ENCODE measurements around a stretch of chr10.

GRCh38 chr10:62451012-62451682 lies 77.0 kb downstream of the ZNF365 start:
- PRO-cap, result no peak

GRCh38 chr10:62455085-62455481 lies 80.9 kb downstream of the ZNF365 start:
- PRO-cap, result no peak

DNA sequence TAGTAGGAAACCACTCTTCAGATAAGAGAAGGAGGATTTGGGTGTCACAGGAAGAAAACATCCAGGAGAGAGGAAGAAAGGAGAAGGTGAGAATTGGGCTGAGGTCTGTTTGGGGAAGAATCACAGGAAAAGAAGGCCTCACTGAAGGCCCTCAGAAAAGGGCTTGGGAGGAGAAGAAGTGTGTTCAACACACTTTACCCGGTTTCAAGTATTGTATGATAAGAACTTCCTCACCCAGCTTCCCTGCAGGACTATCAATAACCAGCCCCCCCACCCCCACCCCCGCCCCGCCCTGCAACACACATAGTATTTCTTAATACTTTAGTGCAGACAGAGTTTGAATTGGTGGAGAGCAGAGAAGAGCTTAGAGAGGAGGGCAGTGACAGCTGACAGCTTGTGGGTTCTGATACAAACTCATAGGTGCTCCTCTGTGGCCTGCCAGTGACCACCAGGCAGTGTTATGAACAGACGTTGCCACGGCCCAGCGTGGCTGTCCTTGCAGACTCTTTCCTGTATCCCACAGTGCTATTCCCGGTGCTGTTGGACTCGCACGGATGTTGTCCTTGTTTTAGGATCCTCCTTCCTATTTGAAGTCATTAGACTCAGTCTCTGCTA lies 187.0 kb upstream of the ADO start:
- PRO-cap, result no peak

GRCh38 chr10:62620641-62620967 lies 183.9 kb upstream of the ADO start:
- PRO-cap, result no peak

GRCh38 chr10:62760156-62760828 lies 44.2 kb upstream of the ADO start:
- PRO-cap, result no peak

DNA sequence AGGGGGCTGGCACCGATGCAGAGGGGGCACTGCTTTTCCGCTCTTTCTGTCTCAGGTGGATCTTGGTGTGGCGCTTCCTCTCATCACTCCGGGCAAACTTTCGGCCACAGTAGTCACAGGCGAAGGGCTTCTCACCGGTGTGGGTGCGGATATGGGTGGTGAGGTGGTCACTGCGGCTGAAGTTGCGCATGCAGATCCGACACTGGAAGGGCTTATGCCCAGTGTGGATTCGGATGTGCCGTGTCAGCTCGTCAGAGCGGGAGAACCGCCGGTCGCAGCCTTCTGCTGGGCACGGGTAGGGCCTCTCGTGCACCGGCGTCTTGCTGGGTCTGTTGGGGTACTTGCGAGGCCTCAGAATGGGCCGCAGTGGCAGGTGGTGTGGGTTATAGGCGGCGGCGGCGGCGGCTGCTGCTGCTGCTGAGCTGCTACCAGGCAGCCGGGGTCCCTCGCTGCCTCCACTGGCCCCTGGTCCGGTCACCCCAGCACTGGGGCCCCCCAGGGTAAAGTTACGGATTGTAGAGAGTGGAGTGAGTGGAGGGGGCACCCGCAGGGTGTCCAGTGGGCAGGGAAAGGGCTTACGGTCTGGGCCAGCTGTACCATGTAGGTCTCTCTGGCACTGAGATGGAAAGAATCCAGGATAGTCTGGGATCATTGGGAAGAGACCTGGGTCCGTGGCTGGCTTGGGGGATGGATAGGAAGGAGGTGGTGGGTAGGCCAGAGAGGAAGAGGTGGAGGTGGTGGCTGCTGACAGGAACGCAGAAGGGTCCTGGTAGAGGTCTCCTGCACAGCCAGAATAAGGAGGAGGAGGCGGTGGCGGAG lies 2.6 kb downstream of the EGR2 start:
- PRO-cap, result no peak

DNA sequence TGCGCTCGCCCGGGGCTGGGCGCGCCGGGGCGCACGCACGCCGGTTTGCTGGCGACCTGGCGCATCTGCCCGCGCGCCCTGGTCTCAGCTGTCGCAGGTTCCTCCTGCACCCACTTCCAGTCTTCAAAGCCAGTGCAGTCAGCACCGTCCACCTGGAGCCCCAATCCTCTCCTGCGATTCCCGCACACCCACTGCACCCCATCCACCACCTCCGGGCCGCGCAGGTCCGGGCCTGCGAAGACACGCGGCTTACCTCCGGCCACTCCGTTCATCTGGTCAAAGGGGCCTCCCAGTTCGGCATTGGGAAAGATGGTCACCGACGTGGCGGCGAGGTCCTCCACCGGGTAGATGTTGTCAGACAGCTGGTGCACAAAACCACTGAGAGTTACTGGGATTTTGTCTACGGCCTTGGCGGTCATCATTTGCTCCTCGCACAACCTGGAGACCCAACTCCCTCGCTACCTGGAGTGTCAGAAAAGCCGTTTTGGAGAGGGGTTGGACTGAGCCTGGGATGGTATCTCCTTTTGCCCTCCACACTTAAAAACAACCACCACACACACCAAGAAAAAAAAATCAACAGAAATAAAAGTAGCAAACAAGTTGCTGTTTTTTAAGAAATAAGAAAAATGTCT lies 442 bp downstream of the EGR2 start:
- PRO-cap, result no peak

GRCh38 chr10:62911634-62912106 lies 95.5 kb upstream of the EGR2 start:
- PRO-cap, result no peak

- PRO-cap, result no peak
Measured at GRCh38 chr10:63188968-63189690, 56.0 kb downstream of the NRBF2 start.

- PRO-cap, result no peak
Measured at GRCh38 chr10:63223945-63224710, 91.0 kb downstream of the NRBF2 start.

GRCh38 chr10:63437398-63438197 lies 28.2 kb downstream of the JMJD1C start:
- PRO-cap, result no peak

GRCh38 chr10:63464528-63464774 lies 1.3 kb downstream of the JMJD1C start:
- PRO-cap, result no peak

DNA sequence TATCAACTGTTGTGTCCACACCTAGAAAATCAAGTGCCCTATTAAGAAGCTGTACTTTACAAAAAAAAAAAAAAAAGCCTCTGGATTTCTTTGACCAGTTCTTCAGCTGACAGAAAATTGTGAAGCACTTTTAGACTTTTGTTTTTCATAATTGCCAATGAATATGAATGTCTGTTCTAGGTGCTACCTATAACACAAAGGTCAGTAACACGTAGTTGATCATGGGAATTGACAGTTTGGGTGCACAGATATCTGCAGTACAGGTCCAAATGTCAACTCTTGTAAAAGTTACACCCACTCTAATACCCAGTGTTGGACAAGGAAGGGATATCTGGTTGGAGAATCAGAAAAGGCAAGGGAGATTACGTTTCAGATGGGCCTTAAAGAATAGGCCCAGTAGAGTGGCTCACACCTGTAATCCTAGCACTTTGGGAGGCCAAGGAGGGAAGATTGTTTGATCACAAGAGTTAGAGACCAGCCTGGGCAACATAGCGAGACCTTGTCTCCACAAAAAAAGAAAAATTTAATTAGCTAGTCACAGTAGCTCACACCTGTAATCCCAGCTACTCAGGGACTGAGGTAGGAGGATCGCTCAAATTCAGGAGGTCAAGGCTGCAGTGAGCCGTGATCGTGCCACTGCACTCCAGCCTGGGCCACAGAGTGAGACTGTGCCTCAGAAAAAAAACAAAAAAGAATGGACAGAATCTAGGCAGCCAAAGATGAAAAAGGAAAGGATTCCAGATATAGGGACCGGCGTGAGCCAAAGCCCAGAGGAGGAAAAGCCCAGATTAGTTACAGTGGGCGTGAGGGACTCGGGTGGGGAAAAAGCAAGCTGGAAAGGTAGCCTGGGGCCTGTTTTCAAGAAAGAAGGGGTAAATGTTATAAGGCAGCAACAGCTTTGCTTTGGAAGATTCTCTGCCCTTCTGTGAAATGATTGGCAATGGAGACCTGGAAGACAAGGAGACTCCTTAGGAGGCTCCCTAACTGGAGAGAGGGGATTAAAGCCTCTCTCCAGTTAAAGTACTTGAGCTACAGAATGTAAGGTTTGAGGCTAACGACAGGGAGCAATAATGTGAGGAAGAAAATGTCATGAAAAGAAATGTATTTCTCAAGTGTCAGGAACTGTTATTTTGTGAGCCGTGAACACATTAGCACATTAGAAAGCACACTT lies 2.1 kb downstream of the REEP3 start:
- PRO-cap, result no peak

DNA sequence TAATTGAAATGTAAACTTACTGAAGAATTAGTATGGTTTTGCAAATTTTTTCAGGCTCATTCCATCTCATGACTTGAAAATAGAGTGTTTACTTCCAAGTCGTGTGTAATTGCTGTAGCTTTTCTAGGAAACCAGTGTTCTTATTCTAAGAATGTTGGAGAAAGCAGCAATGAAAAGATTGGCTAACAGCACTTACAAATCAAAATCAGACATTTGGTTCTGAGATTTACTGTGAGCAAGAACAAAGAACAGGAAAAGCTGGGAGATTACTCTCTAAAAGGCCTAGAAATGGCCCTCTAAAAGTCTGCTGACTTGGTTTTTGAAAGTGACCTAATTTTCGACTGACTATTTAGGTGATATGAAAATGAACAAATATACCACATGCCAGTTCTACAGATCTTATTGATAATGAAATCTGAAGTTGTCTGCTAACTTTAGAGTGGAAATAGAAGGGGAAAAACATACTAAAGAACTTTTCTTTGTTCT lies 52.1 kb downstream of the REEP3 start:
- PRO-cap, result no peak

- PRO-cap, result no peak
Measured at GRCh38 chr10:63707506-63707924, 186.3 kb downstream of the REEP3 start.

DNA sequence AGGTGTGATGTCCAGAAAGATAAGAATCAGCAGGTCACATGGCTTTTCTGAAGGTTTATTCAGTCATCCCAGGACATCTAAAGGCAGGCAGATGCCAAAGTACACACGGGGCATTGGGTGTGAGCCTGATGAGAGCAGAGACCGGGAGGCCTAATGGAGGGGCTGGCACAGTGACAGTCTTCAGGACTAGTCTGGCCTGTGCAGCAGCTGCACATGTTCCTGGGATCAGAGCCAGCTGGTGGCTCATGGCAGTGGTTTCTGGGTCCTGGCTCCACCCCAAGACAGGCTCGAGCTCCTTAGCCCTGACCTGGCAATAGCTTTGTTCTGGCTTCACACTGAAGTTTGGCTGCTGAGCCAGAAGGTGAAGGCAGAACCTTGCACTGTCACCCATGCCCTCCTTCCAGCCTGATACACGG lies 191.1 kb downstream of the REEP3 start:
- PRO-cap, result no peak

GRCh38 chr10:64196911-64197340 lies 675.7 kb downstream of the REEP3 start:
- PRO-cap, result no peak

- PRO-cap, result no peak
Measured at GRCh38 chr10:67772885-67773272, 65.1 kb downstream of the DNAJC12 start.

DNA sequence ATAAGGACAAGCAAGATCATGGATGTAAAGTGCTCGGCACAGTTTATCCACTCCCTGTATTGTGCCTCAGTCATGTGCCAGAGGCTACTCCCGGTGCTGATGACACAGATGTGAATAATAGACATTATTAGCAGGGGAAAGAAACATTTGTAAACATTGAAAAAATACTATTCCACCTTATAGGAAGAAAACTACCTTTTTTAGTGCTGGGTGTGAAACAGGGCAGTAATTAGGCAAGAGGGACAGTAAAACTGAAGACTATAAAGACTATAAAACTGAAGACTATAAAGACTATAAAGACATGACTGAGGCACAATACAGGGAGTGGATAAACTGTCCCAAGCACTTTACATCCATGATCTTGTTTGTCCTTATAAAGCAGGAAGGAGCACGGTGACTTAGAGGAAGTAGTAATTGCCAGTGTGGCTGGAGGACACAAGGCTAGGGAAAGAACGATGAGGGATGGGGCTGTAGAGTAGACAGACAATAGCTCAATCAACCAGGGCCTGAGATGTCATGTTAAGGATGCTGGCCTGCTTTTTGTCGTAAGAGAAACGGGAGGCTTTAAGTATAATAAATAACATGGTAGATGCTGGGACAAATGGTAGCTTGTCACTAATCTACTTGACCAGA lies 26.1 kb downstream of the DNAJC12 start:
- PRO-cap, result no peak

DNA sequence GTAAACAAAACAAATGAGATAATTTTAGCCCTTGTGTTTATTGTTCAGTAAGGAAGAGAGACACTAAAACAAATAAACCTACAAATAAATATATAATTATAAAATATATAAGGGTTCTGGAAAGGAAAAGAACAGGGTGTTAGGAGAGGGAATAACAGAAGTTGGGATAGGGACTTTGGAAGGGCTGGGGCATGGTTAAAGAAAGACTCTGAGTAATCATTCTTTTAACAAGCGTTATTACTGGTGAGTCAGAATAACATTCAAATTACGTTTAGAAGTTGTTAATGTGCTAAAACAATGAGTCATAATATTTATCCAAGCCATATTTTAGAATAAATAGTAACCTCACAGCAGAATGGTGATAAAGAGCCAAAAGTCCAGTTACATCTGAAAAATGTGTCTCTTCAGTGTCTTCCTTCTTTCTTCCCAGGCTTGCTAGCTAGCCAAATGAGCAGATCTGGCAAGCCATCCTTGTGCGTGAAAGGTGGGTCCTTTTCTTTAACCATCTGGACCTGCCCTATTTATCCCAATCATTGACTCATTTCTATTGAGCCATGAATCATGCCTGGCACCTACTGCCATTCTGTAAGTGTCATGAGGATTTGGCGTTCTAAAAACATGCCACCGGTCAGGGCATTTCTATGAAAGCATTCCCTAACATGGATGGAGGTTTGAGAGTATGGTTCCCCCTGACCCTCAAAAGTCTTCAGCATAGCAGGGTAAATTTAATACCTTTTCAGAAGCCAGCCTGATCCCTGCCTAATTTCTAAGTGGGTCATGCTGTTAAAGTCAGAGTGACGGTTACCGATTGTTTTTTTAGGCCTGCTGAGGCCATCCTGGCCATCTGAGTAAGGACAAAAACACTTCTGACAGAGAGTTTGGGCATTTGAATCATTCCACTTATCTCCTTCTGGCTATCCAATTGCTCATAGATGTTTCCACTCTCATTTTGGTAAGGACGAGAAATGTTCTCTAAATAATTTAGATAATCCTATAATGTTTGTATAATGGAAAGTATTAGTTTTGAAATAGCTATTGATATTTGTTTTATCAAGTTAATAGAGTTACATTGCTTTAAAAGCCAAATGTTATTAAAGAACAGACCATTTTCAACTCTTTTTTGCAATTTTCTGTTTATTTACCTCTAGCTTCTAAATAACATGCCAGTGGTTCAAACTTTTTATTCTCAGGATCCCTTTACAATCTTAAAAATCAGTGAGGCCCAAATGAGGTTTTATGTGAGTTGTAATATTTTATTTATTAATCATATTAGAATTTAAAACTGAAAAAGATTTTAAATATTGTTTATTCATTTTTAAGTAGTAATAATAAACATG lies 27.0 kb downstream of the MYPN start:
- PRO-cap, result no peak